Vermiform appendix (tissue), 1 donor: ENCODE results near the gene PTPRF.

- PRO-cap, result no peak
Observed at GRCh38 chr1:43452557-43453720, 792 bp downstream of the HYI start.

DNA sequence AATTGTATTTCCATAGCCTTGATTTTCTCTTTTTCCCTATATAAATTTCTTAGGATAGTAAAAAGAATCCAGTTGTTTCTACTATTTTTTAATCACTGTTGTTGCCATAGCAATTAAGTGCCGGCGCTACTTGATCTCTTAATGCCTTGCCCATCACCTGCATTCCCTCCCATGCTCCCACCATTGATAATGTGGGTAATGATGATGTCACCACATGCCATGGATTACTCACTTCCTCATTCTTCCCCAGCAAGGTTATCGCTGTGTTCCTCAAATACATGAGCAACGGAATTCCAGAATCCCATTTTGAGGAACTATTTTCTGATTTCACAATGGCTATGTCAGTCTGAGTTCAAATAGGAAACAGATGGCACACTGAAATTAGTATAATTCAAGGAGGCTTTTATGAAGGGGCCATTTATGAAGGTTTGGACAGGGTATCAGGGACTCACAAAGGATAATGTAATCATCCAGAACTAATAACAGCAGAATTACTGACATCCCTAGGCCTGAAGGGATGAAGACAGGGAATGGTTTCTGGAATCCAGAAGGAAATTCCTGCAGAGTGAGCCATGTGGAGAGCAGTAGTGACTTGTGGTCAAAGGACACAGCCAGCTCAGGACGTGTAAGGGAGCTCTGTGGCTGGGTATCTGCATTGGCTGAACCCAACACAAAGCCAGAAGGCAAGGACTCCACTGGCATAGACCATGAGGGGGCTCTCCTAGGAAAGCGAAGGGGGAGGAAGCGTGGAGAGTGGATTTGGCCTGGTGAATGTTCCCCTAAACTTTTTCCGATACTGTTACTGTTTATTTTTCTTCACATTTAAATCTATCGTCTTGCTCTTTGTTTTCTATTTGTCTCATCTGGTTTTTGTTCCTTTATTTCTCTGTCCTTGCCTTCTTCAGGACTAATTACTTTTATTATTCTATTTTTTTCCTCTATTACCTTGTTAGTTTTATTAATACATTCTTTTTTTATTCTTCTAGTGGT, 19.0 kb upstream of the HYI start:
- PRO-cap, result no peak

DNA sequence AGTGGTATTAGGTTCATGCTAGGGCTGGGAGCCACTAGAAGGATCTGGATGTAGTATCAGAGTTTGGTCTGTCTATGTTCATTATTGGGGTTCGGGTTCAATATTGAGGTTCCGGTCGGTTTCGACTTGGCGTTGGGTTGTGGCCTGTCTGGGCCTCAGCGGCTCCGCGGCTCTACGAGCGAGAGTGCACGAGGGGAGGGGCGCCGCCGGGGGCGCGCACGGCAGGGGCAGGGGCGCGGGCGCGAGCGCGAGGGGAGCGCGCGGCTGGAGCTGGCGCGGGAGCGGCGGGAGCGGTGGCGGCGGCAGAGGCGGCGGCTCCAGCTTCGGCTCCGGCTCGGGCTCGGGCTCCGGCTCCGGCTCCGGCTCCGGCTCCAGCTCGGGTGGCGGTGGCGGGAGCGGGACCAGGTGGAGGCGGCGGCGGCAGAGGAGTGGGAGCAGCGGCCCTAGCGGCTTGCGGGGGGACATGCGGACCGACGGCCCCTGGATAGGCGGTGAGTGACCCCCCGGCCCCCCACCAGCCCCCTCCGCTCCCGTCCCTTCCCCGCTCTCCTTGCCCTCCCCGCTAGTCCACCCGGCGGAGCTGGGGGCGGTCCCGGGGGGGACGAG, at the start of gene PTPRF:
Gene PTPRF (plus strand): TSS at position 284 of the 606 bp plus-strand sequence.
- PRO-cap, result bidirectional peak, plus-strand start at position 276 of the sequence, minus-strand start at position 168 of the sequence

GRCh38 chr1:43537312-43537982, 6.8 kb downstream of the PTPRF start:
- PRO-cap, result no peak

- PRO-cap, result no peak
Observed at GRCh38 chr1:43538178-43538680, 7.5 kb downstream of the PTPRF start.

DNA sequence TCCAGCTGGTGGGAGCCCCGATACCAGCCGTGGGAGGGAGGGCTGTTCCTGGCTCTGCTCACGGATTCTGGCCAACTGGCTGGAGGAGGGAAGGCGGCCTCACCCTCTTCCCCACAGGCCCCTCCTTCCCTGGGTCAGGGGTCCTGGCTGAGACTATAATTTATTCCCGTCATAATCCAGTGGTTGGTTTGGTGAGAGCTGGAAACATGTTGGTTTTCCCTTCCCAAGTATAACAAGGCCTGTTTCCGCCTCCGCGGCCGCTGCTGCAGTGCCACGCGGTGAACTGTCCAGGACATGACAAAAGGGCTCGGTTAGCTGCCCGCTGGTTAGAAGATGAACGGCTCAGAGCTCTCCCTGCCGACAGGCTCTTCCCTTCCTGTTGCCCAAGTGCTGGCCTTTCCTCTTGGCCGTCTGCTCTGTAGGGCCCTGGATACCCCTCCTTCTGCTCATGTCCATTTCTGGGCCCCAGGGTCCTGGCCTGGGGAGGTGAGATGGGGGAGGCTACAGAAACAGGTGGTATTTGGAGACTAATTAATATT, 10.1 kb downstream of the PTPRF start:
- PRO-cap, result no peak

- PRO-cap, result no peak
Observed at GRCh38 chr1:43651457-43651785, 1.5 kb downstream of the KDM4A start.

GRCh38 chr1:43835905-43836987, 97.4 kb upstream of the ARTN start:
- PRO-cap, result no peak

DNA sequence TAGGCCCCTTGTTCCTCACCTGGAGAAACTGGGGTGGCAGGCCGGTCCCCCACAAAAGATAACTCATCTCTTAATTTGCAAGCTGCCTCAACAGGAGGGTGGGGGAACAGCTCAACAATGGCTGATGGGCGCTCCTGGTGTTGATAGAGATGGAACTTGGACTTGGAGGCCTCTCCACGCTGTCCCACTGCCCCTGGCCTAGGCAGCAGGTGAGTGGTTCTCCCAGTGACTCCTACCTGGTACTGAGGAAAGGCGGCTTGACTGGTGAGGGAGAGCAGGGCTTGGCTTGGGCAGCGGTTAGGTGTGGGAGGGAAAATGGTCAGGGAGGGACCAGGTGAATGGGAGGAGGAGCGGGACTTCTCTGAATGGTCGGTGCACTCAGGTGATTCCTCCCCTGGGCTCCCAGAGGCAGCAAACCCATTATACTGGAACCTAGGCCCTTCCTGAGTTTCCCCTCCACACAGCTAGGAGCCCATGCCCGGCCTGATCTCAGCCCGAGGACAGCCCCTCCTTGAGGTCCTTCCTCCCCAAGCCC, 2.0 kb downstream of the ARTN start:
- PRO-cap, result bidirectional peak, plus-strand start at position 423 of the sequence, minus-strand start at position 238 of the sequence

DNA sequence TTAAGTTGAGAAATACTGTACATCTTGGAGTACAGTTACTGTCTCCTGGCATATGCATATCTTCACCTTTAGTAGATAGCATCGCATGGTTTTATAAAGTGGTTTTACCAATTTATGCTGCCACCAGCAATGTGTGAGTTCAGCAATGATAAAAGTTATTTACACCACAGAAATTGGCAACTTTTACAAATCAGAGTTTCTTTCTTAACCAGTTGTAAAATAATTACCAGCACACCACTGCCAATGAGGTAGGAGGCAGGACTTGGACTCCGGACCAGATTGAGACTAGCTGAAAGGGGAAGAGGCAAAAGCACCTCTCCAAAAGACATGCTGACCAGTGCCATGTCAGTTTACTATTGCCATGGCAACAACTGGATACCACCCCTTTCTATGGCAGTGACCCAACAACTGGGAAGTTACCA, 18.8 kb upstream of the SLC6A9 start:
- PRO-cap, result no peak

DNA sequence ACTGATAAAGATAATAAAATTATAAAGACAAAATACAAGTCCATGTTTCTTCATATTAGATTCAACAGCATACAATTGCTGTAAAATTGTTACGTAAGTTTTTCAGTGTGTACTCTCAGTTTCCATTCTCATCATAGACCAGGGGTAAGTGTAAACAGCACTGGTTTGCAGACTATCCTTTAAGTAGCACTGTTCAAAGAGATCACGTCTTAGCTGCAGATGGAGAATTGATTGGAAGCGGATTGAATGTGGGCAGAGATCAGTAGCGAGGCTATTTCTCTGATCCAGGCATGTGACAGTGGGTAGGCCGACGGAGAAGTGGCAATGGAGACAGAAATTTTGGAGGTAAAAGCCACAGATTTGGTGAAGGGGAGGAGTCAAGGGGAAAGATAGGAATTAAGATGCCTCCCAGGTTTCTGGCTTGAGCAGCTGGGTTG, 3.8 kb downstream of the DMAP1 start:
- PRO-cap, result no peak

DNA sequence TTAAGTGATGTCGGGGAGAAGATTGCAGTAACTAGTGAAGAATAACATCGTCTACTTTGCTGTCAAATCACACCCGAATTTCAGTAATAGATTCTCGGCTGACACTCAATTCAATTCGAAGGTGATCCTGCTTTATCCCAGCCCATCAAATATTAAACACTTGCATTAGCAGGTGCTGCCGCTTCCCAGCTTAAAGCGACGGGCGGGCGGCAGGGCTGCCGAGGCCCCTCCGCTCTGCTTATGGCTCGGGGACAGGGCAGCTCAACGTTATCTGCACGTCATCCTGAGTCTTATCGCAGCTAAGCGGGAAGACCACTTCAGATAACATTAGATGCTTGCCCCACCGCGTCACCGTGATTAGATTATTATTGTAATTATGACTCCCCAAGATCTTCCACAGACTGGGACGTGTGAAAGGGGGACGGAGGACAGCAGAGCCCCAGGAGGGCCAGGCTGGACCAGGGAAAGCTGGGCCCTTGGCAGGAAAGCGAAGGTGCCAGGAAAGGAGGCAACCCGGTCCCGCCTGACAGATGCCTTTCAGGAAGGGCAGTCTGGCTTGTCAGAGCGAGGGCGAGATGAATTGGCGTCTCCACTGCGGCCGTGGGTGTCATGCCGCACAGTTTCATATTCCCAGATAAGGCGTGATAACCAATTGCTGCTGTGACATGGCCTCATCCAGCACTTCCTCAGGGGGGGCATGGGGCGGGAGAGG, 36.9 kb downstream of the DMAP1 start:
- PRO-cap, result no peak

- PRO-cap, result unidirectional peak, plus-strand start at chr1:44261955
Observed at GRCh38 chr1:44261419-44262296, 48.4 kb downstream of the DMAP1 start.

DNA sequence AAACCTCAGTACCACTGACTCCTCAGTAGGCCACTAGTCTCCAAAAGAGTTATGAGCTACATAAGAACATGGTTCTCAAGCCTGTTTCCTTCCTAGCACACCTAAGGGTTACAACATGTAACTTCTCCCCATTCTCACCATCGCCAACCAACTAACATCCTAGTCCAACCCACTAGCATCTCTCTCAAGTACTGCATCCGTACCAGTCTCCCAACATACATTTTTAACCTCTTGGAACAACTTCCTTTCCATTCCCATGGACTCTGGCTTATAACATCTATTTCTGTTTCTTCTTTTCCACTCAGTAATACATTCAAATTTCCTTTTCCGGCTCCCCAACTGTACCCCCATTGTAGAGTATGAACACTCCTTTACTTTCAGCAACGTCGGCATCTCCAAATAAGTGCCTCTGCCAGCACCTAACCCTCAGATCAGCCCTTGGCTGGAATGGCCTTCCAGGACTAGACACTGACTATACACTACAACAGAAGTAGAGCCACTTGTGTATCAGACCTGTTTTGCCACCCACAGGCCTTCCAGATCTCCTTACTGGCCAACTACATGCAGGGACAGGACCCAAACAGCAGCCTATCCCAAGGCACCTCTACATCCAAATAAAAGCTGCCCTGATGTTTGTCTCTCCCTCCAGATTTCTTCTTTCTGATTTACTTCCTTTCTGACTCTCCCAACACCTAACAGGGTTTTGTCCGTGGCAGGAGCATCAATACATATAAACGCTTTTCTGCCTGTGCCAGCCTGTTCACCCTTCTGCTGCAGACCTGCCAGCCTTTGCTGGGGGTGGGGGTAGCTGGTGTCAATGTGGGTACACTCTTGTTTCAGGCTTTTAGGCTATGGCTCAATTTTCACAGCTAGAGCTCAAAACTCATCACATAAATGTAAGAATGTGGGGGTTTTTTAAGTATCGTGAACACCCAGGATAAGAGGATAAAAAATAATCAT, 24.9 kb downstream of the ERI3 start:
- PRO-cap, result no peak

GRCh38 chr1:44485653-44486391, 80.8 kb downstream of the RNF220 start:
- PRO-cap, result no peak

DNA sequence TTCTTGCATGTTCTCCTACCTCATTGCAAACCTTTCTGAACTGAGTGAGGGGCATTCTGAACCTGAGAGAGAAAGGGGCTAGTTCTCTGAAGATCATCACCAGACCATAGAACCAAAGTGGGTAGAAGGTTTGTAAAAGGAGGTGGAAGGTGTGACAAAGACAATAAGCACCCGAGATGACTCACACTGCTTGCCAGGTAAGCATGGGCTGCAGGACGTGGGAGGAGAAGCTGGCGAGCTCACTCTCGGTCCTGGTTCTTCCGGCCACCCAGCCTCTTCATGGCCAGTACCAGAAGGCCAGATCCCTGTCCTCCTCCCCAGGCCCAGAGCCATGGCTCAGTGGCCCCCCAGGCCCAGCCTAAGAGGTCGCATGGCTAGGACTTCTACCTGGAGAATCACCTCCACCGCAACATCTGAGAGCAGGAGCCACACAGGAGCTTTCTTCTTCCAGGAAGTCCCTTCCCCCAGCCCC, 128.3 kb downstream of the TMEM53 start:
- PRO-cap, result no peak

- PRO-cap, result no peak
Observed at GRCh38 chr1:44617325-44617910, 56.9 kb downstream of the TMEM53 start.

GRCh38 chr1:44631812-44633000, 42.1 kb downstream of the TMEM53 start:
- PRO-cap, result bidirectional peak, plus-strand start at chr1:44631955, minus-strand start at chr1:44631922; bidirectional peak, plus-strand start at chr1:44632479, minus-strand start at chr1:44632350

- PRO-cap, result no peak
Observed at GRCh38 chr1:44644877-44646023, 29.0 kb downstream of the TMEM53 start.

DNA sequence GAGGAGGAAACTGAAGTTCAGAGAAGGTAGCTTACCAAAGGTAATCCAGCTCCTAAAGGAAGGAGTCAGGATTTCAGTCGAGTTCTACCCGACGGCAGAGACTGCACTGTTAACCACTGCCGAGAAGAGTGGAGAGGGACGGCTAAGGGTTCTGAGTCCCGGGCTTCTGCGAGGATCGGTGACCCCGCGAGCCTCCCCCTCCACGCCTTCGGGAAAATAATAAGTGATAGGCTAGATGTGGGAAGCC, 626 bp downstream of the TMEM53 start:
- PRO-cap, result no peak